UCH-1 (cell line): ENCODE measurements around a stretch of chr2.

GRCh38 chr2:42147470-42148144 lies 21.5 kb upstream of the EML4 start:
- RRBS = no CpG with 5 or more reads among the region's 6 CpGs

DNA sequence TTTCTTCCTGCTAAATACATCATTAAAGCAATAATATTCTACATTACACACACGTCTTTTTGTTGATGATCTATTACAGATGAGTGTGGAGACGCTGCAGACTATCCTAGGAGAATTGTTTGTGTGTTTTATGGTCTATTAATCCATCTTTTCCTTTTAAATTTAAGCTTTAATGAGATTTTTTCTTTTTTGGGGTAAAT lies 94.4 kb downstream of the OXER1 start:
- RRBS = no CpG with 5 or more reads among the region's 2 CpGs

DNA sequence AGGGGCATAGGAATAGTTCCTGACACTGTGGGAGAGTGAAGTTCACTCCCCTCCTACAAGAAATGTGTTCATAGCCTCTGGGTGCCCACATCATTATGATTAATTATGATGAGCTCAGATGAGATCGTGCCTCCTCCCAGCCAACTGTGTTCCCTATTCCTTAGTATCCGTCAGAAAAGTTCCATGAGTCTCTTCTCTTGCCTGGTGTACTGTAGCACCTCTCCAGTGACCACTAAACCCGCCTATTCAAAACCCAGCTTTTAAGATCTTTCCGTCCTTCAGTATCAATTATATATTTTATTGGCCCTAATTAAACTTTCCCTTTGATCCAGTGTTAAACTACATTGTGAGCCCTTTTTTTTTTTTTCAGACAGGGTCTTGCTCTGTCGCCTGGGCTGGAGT lies 11.4 kb downstream of the OXER1 start:
- RRBS = no CpG with 5 or more reads among the region's 5 CpGs

DNA sequence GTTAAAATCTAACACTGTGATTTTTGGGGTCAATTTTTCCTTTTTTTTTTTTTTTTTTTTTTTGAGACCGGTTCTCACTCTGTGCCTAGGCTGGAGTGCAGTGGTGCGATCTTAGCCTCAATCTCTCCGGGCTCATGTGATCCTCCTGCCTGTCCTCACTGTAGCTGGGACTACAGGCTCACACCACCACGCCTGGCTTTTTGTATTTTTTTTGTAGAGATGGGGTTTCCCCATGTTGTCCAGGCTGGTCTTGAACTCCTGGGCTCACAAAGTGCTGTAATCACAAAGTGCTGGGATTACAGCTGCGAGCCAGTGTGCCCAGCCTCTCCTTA lies 2.9 kb upstream of the HAAO start:
- RRBS = 72% methylated on average over 3 of the region's 5 CpGs

DNA sequence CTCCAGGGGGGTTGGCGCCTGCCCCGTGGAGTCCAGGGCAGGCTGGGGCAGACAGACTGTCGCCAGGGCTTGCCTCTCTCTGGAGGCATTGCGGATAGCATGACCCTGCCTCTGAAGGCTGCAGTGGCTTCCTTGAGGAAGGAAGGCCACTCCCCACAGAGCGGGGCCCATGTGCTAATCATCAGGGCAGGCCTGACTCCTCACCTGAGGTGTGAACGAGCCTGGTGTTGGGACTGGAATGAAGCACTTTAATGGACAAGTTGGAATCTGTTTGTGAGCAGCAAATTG lies 144.8 kb upstream of the HAAO start:
- RRBS = no CpG with 5 or more reads among the region's 6 CpGs

DNA sequence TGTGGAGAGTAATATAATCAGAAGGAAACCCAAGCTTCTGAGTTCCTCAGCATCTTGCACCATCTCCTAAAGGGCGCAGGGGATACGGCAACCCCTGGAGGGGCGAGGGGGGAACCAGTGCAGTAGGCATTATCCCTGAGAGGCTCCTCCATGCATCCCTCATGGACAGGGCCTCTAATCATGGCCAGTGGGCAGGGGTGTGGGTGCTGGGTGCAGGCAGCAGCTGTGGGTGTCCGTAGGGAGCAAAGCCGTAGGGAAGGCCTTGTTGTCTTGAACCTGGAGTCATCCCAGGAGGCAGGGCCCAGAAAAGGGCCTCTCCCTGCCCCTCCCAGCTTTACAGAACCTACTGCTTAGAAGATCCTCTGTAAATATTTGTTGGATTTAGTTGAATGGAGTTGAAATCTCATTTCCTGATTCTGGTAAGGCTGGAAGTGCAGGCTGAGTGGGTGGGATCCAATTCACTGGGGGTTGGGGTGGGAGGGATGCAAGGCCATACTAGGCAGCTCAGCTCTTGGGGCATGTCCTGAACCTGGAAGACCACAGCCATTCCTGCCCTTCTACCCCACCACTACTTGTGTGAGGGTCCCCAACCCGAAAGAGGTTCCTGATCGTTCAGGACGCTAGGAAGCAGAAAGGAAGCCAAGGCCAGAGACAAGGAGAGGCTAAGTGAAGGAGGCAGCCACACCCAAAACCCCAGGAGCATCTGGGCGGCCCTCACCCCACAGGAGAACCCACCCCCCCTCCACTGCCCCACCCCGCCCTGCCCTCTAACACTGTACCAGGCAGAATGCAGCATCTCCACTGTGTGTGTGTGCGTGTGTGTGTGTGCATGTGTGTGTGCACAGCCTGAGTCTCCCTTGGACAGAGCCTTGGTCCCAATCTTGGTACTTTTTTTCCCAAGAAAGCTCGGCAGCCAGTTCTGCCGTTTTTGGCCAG lies 207.2 kb upstream of the HAAO start:
- RRBS = no CpG with 5 or more reads among the region's 13 CpGs

GRCh38 chr2:43056855-43057401 lies 169.5 kb downstream of the ZFP36L2 start:
- RRBS = no CpG with 5 or more reads among the region's 7 CpGs

DNA sequence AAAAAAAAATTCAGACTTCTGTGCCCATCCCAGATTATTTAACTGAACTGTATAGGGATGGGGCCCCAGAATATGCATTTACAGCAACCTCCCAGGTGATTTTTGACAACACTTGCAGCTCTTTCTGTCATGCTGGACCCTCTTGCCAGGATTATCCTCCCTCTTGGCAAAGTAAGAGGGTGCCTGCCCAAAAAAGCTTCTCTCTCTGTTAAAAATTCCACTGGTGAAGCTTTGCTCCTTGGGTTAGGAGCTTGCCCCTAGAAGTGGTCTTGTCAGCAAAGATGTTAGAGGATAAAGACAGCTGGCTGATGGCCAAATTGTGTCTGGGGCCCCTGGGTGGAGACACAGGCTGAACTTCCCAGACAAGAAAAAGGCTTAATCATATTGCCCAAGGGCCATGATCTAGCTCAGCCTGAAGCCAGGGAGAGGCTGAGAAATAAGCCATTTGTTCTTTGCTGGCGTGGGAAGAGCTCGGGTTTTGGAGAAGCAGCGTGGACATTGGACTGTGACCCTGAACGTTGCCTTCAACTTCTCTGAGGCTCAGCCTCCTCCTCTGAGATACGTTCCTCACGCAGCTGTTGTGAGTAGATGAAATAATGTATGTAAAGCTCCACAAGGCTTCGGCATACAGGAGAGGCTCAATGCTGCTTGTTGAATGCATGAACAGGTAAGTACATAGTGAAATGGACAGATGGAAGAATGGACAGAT lies 153.1 kb downstream of the ZFP36L2 start:
- RRBS = no CpG with 5 or more reads among the region's 7 CpGs

DNA sequence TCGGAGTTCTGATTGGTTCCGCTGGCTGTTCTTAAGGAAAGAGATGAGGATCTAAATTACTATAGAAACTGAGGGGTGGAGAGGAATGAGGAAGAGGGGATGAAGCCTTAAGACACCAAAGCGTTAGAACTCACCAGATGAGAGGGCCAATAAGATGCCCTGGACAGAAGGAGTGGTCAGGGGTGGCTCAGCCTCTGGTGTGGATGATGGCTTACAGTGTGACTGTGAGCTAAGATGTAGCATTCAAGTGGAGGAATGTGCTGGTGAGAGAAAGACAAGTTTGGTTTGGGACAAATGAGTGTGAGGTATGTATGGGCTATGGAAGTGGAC lies 97.8 kb downstream of the ZFP36L2 start:
- RRBS = no CpG with 5 or more reads among the region's 3 CpGs

- RRBS = no CpG with 5 or more reads among the region's 16 CpGs
These were observed 86.3 kb downstream of the ZFP36L2 start for GRCh38 chr2:43139816-43140825.

DNA sequence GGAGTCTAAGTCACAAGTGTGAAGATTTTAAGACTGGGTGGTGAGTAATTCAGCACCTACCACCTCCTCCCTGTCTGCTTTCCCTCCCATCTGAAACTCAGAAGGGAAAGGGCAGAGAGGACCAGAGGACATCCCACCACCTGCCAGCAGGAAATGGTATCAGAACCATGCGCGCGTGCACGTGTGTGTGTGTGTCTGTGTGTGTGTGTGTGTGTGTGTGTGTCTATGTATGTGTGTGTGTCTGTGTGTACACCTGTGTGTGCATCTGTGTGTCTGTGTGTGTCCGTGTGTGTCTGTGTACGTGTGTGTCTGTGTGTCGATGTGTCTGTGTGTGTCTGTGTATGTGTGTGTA lies 76.9 kb downstream of the ZFP36L2 start:
- RRBS = no CpG with 5 or more reads among the region's 7 CpGs

GRCh38 chr2:43157371-43157818 lies 69.0 kb downstream of the ZFP36L2 start:
- RRBS = no CpG with 5 or more reads among the region's 9 CpGs

DNA sequence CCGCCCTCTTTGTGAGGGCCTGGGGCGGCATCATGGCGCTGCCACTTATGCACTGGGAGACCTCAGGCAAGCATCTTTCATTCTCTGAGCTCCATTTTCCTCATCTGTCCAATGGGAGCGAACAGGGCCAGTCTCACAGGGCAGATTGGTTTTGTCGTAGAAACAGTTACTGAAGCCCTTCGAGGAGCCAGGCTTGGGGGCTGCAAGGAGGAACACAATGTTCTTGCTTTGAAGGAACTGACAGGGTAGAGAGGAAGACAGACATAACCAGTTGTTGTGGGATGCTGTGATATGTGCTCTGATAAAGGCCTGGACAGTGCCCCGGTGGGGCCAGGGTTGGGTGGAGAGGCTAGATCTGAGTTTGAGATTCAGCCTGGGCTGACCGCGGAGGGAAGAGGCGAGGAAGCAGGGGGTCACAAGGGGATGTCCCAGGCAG lies 14.1 kb downstream of the ZFP36L2 start:
- RRBS = no CpG with 5 or more reads among the region's 10 CpGs

DNA sequence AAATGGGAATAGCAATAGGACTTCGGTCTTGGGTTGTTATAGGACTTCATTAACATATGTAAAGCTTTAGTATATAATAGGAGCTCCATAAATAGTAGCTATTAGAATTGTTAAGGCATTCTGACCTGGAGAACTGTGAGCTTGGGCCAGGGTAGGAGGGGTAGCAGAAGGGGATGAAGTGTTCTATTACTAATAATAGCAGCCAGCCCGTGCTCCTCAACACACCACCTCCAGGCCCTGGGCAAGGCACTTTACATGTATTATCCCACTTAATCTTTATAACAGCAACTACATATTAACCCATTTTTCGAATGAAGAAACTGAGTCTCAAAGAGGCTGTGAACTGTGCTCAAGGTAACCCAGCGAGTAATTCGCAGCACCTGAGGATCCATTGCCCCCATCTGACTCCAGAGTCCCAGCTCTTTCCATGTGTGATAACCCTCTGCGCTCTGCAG lies 10.5 kb downstream of the ZFP36L2 start:
- RRBS = no CpG with 5 or more reads among the region's 6 CpGs

- RRBS = no CpG with 5 or more reads among the region's 2 CpGs
These were observed 7.3 kb downstream of the ZFP36L2 start for GRCh38 chr2:43219192-43219358.

- RRBS = no CpG with 5 or more reads among the region's 11 CpGs
These were observed 7.1 kb downstream of the ZFP36L2 start for GRCh38 chr2:43219359-43219653.

DNA sequence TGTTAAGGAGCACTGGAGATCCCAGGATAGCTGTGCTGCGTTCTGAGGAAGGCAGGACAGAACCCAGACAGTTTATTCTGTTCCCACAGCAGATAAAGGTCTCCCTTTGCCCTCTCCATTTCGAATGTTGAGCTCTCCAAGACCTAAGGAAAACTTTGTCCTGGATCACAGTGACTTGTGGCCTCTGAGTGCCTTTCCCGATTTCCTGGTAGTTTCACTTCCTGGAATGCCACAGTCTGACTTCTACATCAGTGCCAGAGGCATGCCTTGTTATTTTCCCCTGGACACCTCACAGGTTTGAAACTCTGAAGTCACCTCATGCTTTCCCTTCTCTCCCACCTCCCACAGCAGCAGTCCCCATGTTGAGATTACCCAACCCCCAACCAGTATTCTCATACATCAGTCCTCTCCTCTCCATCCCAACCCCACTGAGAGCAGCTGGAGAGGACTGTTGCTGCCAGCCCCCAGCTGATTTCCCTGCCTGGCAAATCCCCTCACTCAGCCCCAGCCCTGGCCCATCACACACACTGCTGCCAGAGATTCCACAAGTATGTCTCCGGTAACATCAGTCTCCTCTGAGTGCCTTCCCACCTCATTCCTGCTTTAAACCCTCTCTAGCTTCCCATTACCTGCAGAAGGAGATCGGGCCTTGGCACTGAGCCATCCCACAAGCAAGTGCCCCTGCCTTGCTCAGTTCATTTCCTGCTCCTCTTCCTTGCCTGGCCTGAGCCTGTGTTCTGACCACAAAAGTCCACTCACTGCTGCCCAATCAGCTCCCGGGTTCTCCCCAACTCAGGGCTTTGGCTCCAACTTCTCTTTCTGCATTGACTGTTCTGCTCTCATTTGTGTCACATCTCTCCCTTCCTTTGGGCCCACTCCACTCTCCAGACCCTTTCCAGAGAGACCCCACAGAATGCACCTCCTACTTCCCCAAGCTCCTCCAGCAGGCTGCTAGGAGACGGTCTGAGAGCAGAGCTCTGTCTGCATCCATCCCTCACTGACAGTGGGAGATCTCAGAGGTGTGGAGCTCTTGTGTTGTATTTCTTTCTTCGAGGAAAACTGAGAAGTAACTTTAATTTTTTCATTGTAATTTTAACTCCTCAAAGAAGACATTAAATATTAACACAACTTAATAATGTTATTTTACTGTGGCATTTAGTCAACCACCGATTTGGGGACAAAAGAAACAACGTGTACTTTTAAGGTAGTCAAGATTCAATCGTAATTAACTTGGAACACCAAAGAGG lies 50.6 kb upstream of the ZFP36L2 start:
- RRBS = no CpG with 5 or more reads among the region's 11 CpGs

- RRBS = no CpG with 5 or more reads among the region's 8 CpGs
These were observed 150.6 kb downstream of the THADA start for GRCh38 chr2:43445197-43445745.

DNA sequence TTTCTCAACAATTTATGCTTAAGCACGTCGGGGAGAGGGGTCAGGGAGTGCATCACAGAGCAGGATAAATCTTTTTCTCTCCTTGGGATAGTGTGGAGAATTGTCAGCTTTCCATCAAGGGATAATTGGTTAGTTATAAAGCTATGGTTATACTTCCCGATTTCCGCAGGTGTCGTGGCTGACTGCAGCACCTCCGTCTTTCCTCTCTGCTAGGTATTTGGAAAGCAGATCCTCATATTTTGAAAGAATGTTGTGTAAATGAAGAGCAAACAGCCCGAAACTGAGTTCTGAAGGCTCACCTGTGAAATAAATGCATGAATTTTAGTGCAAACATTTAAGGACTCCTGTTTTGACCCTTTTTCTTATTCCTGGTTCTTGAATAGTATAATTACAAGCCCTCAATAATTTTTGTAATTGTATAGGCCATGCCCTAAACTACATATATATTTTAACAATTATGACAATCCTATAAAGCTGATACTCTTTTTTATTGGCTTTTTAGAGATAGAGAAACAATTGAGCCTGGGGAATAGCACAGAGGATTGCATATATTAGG lies 899 bp downstream of the DYNC2LI1 start:
- RRBS = no CpG with 5 or more reads among the region's 7 CpGs